Thoracic aorta endothelial cell (primary cell): ENCODE data around the gene ZNF678.

DNA sequence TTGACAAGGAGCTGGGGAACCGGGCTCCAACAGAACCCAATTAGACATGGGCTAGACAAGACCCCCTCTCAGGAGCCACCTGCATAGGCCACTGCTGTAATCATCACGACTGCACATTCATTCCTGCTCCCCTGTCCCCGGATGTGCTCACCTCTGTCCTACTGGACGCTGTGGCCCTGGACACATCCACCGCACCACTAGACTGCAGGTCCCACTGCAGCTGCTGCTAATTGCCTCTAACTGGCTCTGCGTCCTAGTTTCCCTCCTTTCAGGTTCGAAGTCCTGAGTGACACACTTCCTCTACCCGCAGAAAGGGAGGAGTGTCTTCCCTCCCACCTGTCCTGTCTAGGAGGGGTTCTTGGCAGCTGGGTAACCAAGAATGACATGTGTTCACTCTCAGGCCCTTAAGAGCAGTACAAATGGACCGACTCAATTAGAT is 40.4 kb upstream of the ITPKB start:
- CAGE, long polyA plus RNA, result no peak

DNA sequence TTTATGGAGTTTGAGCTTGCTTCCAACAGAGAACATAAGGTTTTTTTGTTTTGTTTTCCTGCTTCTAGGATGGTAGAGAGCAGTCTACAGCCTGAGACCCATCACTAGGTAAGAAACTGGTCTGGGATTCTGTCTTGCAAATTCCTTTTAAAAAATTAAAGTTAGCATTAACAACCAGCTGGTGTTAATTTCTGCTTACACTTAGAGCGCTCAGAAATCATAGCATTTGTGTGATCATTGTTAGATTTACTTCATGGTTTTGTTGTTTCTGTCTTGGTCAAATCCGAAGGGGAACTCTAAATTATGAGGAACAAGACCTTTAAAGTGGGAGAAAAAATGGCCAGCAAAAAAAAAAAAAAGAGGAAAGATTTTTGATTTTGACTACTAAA is 22.3 kb upstream of the PSEN2 start:
- CAGE, long polyA plus RNA, result no peak

DNA sequence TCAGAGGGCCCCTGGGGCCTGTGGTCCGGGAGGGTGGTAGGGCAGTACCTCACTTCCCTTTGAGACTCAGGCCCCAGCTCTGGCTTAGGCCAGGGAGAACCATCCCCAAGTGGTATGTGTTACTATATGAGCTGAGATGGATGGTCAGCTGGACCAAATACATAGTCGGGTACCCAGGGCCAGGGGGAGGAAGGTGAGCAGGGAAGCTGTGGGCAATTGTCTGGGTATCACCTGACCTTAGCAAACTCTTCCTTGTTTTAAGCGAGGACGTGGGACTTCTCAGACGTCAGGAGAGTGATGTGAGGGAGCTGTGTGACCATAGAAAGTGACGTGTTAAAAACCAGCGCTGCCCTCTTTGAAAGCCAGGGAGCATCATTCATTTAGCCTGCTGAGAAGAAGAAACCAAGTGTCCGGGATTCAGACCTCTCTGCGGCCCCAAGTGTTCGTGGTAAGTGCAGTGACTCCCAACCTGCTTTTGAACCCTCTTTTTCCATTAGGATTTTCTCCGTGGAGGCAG is 4.7 kb downstream of the PSEN2 start:
- CAGE, long polyA plus RNA, result no peak

GRCh38 chr1:226972788-226973734 is 33.0 kb downstream of the COQ8A start:
- CAGE, long polyA plus RNA, result no peak

GRCh38 chr1:226988019-226988694 is 48.1 kb downstream of the COQ8A start:
- CAGE, long polyA plus RNA, result no peak

- CAGE, long polyA plus RNA, result no peak
These were observed 79.2 kb downstream of the COQ8A start for GRCh38 chr1:227019075-227019909.

DNA sequence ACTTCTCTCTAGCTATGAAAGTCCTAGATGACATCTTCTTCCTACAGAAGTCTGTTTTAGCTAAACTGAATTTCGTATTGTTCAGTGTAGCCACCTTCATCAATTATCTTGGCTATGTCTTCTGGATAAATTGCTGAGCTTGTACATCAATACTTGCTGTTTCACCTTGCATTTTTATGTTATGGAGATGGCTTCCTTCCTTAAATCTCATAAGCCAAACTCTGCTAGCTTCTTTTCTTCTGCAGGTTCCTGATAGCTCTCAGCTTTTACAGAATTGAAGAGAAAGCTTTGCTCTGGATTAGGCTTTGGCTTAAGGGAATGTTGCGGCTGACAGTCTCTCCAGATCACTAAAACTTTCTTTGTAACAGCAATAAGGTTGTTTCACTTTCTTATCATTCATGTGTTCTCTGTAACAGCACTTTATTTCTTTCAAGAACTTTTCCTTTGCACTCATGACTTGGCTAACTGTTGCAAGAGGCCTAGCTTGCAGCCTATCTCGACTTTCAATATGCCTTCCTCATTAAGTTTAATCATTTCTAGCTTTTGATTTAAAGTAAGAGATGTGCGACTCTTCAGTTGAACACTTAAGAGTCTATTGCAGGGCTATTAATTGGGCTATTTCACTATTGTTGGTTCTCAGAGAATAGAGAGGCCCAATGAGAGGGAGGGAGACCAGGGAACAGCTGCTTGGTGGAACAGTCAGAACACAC is 80.4 kb downstream of the COQ8A start:
- CAGE, long polyA plus RNA, result no peak

GRCh38 chr1:227145389-227145889 is 172.9 kb downstream of the CDC42BPA start:
- CAGE, long polyA plus RNA, result no peak

DNA sequence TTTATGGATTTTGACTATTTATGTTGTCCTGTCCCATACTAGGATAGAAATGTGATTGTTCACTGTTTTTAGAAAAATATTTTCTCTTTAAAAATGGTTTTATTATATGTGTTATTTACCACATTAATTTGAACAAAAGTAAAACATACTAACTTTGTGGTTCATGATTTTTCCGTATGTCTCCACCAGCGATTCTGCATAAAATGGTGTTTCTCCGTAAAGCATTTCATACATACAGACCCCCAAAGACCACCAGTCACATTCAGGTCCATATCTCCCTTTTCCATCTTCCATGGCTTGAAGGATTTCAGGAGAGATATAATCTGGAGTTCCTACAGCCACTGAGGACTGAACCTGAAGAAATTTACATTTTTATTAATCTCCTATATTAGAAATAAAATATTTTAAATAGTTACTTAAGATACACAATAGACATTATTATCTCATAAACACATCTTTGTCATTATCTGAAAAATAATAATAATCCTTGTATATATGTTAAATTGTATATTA is 171.0 kb downstream of the CDC42BPA start:
- CAGE, long polyA plus RNA, result no peak

GRCh38 chr1:227318668-227319097 is 391 bp upstream of the CDC42BPA start:
- CAGE, long polyA plus RNA, result no peak

- CAGE, long polyA plus RNA, result no peak
These were observed at the start of gene ZNF678 for GRCh38 chr1:227563281-227564544. Gene ZNF678 (plus strand): TSS chr1:227563556.

DNA sequence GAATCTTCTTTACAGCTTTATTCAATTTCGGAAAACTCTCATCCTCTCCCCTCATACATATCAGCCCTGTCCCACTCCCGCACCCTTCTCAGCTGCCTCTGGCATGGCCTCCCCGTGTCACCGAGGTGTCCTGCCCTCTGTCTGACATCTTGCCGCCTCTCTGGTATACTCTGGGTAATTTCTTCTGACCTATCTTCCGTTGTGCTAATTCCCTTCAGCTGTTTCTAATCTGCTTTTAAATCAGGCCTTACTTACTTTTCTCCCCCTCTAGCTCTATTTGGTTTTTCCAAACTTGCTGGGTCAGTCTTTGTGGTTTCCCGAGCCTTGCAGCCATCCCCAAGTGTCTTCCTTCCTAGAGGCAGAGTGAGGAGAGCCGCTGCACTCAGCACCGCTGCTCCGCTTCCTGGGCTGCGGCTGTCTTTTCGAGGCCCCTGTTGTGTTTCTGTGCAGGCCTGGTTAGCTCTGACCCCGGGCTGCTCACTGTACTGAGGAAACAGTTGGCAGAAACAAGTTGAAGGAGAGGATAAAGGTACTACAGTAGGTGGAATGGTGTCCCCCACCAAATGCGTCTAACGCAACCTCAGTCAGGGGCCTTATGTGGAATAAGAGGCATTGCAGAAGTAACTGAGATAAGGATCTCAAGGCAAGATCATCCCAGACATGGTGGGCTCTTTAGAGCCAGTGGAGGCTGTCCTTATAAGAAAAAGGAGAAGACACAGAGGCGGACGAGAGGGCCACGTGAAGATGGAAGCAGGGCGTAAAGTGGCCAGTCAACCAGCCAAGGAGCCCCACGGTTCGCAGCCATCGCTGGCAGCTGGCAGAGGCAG is 10.7 kb downstream of the WNT9A start:
- CAGE, long polyA plus RNA, result no peak

GRCh38 chr1:227945404-227946120 is 2.2 kb downstream of the WNT9A start:
- CAGE, long polyA plus RNA, result no peak

DNA sequence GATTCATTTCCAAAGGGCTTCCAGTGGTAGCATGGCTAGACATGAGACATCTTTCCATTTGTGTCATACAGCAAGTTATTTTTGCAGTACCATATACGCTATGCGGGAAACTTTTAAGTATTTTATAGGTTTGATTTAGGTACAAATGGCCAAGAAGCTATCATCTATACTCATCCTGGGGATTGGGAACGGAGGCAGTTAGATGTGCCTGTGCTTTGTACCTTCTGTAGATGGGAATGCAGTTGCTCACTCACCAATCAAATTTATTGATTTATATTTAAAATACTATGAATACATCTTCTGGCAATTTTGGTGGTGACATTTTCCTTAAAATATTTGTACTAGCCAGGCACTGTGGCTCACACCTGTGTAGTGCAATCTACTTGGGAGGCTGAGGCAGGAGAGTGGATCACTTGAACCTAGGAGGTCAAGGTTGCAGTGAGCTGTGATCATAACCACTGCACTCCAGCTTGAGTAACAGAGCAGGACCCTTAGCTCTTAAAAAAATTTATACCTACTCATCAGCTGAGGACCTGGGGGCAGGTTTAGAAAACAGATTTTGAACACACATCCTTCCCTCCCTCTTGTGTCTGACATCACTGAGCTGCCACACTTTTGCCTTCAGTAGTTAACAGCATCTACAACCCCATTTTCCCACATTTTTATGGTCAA is 4.8 kb downstream of the ARF1 start:
- CAGE, long polyA plus RNA, result no peak

GRCh38 chr1:228148141-228149290 is 1.2 kb upstream of the GJC2 start:
- CAGE, long polyA plus RNA, result no peak

GRCh38 chr1:228151587-228152121 is 1.9 kb downstream of the GJC2 start:
- CAGE, long polyA plus RNA, result no peak

DNA sequence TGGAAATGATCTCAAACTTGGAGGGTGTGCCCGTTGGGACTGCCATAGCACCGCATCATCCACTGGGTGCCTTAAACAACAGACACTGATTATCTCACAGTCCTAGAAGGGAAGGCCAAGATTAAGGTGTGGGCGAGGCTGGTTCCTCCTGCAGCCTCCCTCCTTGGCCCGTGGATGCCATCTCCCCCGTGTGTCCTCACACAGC is 4.3 kb upstream of the IBA57 start:
- CAGE, long polyA plus RNA, result no peak

DNA sequence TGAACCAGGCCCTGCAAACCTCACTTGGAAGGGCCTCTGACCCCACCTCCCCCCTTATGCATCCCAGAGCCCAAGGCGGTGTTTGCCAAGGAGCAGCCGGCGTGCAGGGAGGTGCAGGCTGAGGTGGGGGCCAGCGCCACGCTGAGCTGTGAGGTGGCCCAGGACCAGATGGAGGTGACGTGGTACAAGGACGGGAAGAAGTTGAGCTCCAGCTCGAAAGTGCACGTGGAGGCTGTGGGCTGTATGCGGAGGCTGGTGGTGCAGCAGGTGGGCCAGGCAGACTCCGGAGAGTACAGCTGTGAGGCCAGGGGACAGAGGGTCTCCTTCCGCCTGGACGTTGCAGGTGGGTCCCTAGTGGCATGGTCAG is 11.4 kb downstream of the OBSCN start:
- CAGE, long polyA plus RNA, result no peak

GRCh38 chr1:228227180-228227736 is 19.4 kb downstream of the OBSCN start:
- CAGE, long polyA plus RNA, result no peak

DNA sequence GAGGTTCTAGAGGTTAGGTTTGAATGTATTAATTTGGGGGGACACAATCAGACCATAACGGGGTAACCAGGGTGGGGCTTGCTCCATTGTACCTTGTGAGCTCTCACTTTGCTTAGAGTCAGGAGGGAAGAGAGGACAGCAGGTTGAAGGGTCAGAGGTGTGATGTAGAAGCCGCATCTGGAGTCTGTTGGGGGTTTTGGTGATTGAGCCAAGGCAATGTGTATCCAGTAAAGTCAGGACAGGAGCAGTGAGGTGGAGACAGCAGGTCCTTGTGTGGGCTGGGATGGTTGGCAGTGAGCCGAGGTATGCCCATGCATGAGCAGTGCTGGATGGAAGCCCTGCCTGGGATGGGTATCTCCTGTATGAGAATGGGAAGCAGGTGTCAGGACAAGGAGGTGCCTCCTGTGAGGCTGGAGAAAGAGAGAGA is 89.9 kb downstream of the OBSCN start:
- CAGE, long polyA plus RNA, result no peak